Colic lymph node (tissue), 1 donor: ENCODE measurements around the gene SNAI1.

DNA sequence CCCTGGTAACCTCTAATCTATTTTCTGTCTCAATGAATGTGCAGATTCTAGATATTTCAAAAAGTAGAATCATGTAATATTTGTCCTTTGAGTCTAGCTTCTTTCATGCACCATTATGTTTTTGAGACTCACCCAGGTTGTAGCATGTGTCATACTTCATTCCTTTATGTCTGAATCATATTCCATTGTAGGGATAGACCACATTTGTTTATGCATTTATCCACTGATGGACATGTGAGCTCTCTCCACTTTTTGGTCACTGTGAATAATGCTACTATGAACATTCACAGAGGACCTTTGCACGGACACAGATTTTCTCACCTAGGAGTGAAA is 24.2 kb upstream of the ARFGEF2 start:
- PRO-cap = no peak

GRCh38 chr20:48908661-48909207 is 12.8 kb upstream of the ARFGEF2 start:
- PRO-cap = no peak

DNA sequence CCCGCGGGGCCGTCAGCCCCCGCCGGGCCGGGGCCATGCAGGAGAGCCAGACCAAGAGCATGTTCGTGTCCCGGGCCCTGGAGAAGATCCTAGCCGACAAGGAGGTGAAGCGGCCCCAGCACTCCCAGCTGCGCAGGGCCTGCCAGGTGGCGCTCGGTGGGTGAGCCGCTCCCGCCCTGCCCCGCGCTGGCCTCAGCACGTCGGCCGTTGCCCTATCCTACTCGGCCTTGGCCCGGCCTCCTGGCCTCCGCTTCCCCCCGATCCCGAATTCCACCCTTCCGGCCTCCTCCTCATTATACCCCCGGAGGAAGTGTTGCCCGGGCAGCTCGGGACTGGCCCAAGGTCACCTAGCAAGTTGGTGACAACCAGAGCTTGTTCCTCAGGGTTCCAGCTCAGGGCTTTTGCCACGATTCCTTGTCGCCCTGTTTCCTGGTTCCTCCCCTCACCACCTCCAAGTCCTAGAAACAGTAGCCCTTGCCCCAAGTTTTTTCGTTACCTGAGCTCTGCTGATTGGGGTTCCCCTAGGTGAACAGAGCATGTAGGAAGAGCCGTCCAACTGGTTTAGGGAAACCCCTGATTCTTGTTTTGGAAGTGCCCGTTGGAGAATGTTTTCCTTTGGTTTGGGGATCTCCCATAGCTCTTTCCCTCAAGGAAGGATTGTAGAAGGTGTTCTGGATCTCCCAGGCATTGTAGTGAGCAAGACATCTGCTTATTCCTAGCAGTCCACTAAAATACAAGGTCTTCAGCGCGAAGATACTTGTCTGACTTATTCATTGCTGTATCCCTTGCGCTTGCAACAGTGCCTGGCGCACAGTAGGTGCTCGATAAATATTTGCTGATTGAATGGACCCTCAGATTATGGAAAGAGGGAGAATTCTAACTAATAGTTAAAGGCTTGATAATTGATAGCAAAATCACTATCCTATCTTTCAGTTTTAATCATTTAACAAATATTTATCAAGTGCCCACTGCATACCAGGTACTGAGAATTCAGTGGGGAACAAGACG is 648 bp downstream of the ARFGEF2 start:
- PRO-cap = no peak

DNA sequence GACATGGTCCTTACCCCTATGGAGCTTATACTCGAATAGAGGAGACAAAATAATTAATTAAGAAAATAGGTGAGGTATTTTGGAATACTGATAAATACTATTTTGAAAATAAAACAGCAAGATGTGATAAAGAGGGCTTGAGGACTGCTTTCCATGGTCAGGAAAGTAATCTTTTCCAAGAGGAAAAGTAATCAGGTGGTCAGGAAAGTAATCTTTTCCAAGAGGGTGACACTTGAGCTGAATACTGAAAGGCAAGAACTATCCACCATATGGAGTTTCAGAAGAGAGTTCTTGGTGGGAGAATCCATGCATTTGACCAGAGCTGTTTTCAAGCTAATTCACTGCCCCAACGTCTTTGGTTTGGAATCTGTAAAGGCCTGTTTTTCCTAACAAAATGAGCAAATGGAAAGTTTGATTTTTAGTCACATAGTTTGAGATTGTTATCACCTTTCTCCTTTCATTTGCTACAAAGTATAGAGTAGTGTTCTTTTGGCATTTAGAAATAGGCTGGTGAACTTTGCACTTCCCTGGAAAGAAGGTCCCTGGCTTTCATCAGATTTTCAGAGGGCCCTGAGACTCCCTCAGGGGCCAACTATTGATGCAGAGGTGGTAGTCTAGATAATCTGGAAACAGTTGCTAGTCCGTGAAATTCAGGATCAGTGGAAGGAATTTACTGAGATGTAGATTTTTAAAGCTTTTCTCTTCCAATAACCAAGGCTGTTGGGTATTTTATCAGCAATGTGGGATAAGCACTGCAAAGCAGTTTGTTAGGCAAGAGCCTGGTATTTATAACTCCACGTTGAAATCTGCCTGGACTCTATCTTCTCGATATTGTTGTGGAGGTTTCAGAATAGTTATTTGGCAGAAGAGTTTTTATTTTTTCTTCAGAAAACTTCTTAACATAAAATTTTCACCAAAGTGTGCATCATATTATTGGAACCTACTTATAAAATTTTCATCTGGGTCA is 1.6 kb downstream of the ARFGEF2 start:
- PRO-cap = no peak

- PRO-cap = no peak
Observed at GRCh38 chr20:48965212-48966276, 44.0 kb downstream of the ARFGEF2 start.

GRCh38 chr20:49046432-49047229 is 519 bp downstream of the CSE1L start:
- PRO-cap = bidirectional peak, plus-strand start at chr20:49046873, minus-strand start at chr20:49046674

GRCh38 chr20:49256922-49257149 is 21.0 kb downstream of the ZNFX1 start:
- PRO-cap = no peak

- PRO-cap = bidirectional peak, plus-strand start at chr20:49276650, minus-strand start at chr20:49276541
Observed at GRCh38 chr20:49275948-49276934, 1.6 kb downstream of the ZNFX1 start.

GRCh38 chr20:49284143-49284381 is 6.2 kb upstream of the ZNFX1 start:
- PRO-cap = no peak

- PRO-cap = no peak
Observed at GRCh38 chr20:49288620-49289701, 11.1 kb upstream of the ZNFX1 start.

DNA sequence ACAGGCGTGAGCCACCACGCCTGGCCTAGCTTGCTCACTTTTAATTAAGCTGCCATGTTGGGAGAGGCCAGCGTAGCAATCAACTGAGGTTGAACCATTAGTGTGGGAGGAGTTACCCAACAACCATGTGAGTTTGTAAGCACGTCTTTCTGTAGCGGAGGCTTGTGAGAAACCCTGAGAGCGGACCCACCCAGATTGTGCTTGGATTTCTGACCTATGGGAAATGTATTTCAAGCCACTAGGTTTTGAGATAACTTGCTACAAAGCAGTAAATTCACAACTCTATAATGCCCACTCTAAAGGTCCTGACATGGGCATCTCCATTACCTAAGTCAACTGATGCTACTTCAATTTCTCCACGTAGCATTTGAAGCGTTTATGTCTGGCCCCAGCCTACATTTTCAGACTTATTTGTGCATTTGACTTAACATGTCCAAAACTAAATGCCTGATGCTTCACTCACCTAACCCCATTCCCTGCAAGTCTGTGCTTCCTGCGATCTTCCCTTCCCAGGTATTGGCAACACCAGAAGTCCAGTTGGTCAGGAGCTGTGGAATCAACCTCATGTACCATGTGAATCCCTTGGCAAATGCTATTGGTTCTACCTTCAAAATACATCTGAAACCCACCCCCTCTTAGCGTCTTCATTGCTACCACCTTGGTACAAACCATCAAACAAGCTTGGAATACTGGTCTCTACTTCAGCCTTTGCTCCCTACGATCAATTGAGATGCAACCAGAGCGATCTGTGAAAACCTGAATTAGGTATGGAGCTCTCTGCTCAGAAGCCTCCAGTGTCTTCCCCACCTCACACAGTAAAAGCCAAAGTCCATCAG is 12.7 kb upstream of the ZNFX1 start:
- PRO-cap = no peak

GRCh38 chr20:49394314-49394788 is 88.1 kb downstream of the KCNB1 start:
- PRO-cap = no peak

GRCh38 chr20:49635857-49636890 is 68.2 kb upstream of the PTGIS start:
- PRO-cap = no peak

DNA sequence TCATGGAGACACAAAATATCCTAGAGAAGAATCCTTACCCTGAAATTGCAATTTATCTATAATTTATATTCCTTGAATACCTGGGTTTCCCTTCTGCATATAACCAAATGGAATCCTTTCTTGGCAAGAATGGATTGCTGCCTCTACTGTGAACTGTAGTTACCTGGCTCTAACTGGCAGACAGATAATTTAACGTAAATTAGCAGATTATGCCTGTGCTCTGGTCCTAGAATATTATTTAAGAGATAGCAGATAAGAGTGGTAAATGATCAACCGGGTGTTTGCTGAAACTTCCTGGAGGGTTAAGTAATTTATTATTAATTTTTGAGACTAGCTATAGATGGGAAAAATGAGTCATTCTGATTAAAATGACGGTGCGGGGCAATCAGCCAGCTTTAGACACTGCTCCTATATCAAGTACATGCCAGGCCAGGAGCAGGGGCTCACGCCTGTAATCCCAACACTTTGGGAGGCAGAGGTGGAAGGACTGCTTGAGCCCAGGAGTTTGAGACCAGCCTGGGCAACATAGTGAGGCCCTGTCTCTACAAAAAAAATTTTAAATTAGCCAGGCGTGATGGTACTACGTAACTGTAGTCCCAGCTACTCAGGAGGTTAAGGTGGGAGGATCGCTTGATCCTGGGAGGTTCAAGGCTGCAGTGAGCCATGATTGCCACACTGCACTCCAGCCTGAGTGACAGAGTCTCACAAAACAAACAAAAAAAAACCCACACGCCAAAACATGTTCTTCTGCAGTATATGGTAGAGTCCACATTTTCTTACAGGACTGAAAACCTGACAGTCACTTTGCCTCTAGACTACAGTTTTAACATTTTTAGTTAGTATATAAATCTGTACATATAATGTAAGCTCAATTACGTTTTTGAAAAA is 22.6 kb downstream of the B4GALT5 start:
- PRO-cap = no peak

DNA sequence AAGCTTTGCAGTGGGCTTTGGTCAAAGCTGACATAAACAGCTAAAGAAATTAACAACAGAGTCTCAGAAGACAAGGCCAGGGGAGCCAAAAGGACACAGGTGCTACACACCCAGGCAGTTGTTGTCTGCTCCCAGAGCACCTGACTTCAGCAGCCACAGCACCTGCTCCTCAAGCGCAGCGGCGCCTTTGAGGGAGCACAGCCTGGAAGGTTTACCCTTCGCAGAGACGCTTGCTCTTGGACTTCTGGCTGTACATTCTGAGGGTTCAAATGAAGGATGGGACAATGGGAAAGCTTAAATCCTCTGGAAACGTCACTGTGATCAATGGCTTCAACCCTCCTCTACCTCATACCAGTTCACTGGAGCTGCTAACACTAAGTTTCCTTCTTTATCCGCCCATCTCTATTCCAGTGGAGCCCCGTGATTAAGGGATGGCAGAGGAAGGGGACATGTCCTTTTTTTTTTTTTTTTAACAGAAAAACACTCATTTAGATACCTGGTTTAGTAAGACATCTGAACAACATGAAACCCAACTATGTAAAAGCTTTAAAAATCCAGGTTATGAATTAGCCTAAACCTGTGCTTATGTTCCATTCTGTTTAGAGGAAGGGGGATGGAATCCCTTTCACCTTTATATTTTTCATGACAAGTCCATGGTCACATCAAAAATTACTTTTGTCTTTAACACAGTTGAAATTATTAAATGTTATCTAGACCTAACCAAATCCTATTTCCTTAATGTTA is 16.4 kb downstream of the B4GALT5 start:
- PRO-cap = no peak

GRCh38 chr20:49750563-49751045 is 36.9 kb upstream of the B4GALT5 start:
- PRO-cap = no peak

GRCh38 chr20:49909526-49910398 is 5.6 kb downstream of the SPATA2 start:
- PRO-cap = no peak

- PRO-cap = no peak
Observed at GRCh38 chr20:49937390-49938191, 1.4 kb downstream of the RNF114 start.

DNA sequence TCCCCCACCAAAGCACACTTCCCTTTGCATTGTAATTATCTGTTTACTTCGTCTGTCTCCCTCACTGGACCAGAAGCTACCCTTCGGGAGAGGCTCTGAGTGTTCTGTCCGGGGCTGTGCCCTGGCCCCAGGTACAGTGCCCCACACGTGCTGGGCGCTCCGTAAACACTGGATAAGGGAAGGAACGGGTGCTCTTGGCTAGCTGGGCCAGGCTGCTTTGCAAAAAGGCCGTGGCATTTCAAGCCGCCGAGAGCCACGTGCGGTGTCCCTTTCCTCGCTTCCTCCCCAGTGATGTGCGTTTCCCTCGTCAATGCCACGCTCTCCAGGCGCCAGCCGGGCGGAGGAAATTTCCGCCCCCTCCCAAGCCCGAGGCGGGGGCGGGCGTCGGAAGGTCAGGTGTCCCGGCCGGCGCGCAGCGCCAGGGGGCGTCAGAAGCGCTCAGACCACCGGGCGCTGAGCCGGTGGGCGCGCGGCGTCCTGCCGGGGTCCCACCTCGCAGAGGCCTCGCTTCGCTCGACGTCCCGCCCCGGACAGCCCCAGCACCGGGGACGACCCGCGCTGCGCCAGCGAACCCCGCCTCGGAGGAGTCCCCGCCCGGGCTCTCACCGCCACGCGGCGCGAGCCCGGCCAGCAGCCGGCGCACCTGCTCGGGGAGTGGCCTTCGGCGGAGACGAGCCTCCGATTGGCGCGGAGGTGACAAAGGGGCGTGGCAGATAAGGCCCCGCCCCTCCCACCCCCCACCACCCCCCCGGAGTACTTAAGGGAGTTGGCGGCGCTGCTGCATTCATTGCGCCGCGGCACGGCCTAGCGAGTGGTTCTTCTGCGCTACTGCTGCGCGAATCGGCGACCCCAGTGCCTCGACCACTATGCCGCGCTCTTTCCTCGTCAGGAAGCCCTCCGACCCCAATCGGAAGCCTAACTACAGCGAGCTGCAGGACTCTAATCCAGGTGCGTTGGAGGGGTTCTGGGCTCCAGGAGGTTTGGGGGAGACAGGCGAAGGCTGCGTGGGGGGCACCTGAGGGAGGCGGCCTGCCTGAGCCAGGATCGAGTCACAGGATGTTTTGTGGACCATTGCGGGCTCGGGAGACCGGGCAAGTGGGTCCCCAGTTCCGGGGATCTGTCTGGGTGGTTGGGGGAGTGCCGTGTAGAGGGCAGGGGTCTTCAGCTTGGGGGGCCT is at the start of gene SNAI1:
TSS of gene SNAI1 (plus strand) at position 787 of the 1,177 bp plus-strand sequence.
- PRO-cap = bidirectional peak, plus-strand start at position 783 of the sequence, minus-strand start at position 604 of the sequence

DNA sequence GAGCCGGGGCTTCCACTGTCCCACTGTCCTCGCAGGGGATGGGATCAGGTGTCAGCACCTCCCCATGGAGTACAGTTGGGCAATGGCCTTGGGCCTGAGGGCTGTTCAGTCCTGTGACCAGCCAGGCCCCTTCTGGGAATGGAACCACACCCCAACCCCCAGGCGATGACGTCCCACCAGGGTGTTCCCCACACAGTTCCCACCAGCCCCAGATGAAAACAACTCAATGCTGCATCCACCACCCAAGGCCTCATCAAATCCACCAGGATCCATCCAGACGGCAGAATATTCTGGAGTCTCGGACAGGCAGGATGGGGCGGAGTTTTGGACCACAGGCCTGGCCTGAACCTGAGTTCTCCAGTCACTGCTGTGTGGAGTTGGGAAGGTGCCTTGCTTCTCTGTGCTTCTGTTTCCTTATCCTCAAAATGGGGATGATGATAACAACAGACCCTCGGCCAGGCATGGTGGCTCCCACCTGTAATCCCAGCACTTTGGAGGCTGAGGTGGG is 62.1 kb downstream of the UBE2V1 start:
- PRO-cap = no peak